Neural progenitor cell (in vitro differentiated cells): ENCODE data around the gene GNLY.

- RAMPAGE, long total RNA: no peak
Observed at GRCh38 chr2:82811466-82811857, 1647.6 kb downstream of the SUCLG1 start.

- RAMPAGE, long total RNA: no peak
Observed at GRCh38 chr2:83370338-83370854, 1088.7 kb downstream of the SUCLG1 start.

GRCh38 chr2:84938553-84938968 is 32.4 kb upstream of the KCMF1 start:
- RAMPAGE, long total RNA: no peak

GRCh38 chr2:84969024-84969390 is 2.0 kb upstream of the KCMF1 start:
- RAMPAGE, long total RNA: no peak

DNA sequence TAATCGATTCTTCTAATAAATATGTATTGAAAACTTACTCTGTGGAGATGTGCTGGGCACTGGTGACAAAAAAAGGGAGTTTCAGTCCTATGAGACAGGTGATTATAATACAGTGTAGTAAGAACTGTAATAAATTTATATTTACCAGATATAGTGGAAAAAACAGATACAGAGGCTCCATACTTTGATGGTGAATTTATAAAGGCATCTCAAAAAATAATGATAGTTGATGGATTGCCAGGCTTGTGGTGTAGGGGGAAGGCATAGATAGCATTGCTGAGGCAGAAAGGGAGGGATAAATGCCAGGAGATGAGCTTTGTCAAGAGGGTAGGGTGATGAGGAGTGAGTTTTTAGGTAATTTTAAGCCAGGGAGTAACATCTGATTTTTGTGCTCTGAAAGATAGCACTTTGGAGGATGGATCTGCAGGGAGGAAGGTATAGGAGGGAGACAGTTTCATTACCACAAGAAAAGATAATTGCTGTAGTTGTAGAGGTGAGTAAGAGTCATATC is 18.2 kb downstream of the KCMF1 start:
- RAMPAGE, long total RNA: no peak

DNA sequence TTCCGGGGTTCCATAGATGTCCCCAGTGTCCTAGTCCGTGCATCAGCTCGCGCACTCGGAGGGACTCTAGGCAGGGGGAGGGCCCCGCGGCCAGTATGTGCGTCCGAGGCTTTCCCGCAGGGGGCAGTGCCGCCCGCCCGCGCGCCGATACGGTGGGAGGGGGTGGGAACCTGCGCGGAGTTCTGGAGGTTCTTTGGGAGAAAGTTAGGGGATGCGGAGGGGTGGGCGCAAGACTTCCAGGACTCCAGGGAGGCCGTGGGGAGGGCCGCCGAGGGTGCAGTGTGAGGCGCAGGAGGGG is 355 bp upstream of the TCF7L1 start:
- RAMPAGE, long total RNA: no peak

DNA sequence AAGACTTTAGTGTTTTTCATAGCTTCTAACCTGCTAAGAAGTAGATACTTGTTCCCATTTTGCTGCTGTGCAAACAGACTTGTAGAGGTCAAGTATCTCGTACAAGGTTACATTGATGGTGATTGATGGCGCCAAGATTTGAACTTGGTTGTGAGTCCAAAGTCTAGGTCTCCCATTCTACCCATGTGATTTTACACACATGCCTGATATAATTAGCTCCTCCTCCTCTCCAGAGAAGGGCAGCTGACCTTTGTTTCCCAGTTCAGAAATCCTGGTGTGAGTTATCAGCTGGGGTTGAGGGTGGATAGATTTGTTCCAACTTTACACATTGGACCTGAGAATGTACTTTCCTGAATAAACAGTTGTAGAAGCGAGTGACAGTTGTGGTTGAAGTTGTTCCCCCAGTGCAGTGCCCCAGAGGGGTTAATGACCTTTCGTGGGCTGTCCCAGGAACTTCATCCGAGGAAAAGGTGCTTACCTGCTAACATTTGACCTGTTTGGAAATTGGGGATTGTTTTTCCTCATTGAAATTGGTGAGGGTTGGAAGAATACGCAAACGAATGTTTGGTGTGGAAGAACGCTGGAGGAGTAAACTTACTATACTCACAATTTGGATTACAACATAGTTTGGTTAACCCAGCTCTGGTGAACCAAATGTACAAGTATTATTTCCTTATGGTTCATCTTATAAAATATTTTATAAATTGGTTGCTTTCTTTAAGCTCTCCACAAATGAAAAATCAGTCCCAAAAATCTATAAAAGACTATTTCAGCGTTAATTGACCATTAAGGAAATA is 10.5 kb downstream of the TCF7L1 start:
- RAMPAGE, long total RNA: no peak

GRCh38 chr2:85274216-85274591 is 53.6 kb downstream of the TGOLN2 start:
- RAMPAGE, long total RNA: no peak

GRCh38 chr2:85276441-85276894 is 51.3 kb downstream of the TGOLN2 start:
- RAMPAGE, long total RNA: no peak

GRCh38 chr2:85349221-85349776 is 5.0 kb downstream of the RETSAT start:
- RAMPAGE, long total RNA: no peak

DNA sequence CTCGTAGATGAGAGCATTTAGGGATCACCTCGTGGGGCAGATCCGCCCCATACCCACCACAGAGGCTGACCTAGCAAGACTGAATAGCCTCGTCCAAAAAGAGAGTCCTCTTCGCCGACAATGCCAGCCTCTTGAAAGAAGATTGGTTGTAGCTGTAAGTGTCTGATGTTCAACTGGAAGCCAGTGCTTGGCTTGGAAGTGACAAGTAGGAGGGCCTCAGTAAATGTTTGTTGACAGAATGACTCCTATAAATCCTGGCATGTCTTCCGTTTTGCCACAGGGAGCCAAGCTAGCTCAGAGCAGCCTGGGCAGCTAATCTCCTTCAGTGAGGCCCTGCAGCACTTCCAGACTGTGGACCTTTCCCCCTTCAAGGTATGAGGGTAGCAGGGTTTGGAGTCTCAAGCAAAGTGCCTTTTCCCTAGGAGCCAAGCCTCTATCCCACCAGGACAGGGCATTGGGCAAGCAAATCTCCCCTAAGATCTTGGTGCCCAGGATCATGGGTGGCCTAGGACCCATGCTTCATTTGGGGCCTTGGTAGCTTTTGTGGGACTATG is 15.0 kb downstream of the ELMOD3 start:
- RAMPAGE, long total RNA: no peak

- RAMPAGE, long total RNA: no peak
Observed at GRCh38 chr2:85396558-85397501, 13.3 kb downstream of the CAPG start.

DNA sequence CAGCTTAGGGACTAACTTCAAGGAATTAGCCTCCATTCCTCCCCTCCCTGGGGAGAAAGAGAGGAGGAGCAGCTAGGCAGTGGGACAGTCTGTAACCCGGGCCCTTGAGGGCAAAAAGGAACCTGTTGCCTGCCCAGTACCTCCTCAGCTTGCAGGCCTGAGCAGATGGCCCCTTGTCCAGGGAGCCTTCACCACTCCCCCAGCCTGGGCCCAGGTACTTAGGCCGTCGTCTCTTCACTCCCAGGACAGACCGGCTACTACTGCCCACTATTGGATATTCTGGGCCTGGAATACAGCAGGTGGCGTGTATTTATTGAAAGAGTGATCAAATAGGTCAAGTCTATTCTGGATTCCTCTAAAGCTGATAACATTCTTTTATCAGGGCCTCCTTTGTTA is 20.2 kb downstream of the SH2D6 start:
- RAMPAGE, long total RNA: no peak

DNA sequence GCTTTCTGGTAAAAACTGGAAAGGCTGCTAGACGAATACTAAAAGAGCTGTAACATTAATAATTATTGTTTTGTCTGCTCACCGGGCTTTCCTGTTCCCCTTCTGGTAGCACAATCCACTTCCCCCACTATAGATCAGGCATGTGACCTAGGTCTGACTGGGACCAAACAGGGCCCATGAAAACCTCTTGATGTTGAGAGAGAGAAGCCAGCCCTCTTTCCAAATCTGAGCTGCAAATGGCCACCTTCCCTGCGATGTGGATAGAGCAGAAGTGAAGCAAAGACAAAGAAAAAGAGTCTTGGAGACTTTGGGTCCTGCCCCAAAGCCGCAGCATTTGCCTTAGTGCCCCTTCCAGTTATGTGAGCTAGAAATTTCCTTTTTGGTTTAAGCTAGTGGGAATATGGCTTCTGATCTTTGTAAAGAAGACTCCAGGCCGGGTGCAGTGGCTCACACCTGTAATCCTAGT is 23.4 kb downstream of the SH2D6 start:
- RAMPAGE, long total RNA: no peak

DNA sequence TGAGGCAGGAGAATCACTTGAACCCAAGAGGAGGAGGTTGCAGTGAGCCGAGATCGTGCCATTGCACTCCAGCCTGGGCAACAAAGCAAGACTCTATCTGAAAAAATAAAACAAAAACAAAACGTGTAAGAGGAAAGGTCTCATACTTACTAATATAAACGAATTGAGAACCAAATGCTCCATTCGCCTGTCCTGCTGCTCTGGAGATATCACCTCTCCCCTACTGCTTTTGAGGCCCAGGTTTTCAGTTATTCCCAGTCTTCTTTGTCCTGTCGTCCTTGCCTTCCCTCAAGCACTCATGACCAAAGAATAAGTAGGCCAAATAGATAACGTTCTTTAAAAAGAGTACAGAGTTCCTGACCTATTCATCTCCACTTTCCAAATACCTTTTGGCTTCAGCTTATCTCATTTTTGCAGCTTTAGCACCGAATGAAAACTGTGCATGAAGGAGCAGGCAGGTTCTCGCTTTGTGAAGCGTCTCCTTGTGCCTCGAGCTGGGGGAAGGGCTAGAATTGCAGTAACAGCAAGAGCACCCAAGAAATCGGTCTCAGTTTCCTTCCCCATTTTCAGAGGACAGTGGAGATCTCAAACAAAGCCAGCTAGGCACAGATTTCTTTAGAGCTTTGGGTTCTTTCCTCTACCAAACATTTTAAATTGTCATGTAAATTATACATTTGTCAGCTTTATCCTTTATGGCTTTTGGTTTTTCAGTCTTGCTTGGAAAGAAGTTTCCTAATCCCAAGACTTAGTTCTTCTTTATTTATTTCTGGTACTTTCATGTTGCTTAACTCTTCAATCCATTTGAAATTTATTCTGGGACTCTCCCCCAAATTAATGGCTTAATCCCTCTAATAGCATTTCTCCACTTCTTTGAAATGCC is 38.8 kb upstream of the MAT2A start:
- RAMPAGE, long total RNA: no peak

DNA sequence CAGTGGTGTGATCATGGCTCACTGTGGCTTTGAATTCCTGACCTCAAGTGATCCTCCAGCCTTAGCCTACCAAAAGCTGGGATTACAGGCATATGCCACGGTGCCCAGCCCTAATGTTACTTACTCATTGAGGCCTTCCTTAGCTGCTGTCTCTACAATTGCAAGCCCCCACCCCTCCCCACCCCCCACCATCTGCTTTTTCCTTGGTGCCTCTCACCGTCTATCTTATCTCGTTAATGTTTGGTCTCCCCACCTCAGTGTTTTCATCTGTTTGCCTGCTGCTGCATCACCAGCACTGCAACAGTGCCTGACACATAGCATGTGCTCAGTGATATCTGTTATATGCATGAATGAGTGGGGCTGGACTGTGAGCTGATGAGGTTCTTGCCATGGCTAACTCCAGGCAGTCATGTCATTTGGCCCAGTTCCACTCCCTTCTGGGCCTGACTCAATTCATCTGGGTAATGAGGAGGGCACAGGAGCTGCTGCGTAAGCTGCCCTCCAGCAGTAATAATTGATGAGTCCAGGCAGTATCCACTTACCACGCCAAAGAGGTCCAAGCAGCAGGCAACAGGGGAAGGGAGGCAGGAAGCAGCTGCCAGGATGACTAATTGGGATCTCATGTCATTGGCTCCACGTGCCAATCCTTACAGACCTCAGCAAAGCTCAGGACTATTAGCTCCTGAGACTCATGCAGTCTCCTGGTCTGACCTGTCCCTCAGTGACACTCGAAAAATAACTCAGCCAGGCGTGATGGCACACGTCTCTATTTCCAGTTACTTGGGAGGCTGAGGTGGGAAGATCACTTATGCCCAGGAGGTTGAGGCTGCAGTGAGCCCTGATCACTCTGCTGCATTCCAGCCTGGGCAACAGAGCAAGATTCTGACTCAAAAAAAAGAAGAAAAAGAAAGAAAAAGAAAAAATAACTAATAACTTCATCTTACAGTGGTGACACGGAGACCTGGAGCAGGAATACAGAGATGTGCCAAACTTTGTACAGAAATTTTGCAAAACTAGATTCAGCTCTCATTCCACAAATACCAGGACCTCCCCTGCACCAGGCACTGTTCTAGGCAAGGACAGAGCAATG is 34.1 kb upstream of the MAT2A start:
- RAMPAGE, long total RNA: no peak

GRCh38 chr2:85558767-85559302 is 2.5 kb downstream of the GGCX start:
- RAMPAGE, long total RNA: no peak

DNA sequence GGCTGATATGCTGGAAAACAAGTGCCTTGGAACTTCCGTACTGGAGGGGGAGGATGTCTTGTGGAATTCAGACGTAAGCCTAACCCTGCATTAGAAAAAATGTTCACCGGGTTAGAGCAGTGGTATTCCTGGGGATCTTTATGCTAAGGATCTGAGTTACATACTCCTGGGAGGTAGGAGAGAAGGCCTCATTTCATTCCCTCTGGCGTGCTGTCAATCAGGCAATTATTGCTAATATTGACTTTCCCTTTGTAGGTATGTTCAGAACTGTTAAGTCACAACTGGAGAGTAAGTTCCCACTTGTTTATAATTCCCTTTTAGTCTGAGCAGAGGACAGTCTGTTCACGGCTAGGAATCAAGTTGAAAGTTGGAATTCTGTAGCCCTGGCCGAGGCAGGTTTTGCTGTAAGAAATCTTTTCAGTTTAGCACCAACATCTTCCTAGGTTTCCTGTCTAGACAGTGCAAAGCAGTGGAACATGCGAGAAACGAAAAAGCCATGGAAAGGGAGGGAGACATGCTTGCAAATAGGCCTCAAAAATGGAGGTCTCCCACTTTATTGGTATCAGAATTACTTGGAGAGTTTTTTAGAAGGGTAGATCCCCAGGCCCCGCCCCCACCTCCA is 4.0 kb downstream of the C2orf68 start:
- RAMPAGE, long total RNA: no peak

DNA sequence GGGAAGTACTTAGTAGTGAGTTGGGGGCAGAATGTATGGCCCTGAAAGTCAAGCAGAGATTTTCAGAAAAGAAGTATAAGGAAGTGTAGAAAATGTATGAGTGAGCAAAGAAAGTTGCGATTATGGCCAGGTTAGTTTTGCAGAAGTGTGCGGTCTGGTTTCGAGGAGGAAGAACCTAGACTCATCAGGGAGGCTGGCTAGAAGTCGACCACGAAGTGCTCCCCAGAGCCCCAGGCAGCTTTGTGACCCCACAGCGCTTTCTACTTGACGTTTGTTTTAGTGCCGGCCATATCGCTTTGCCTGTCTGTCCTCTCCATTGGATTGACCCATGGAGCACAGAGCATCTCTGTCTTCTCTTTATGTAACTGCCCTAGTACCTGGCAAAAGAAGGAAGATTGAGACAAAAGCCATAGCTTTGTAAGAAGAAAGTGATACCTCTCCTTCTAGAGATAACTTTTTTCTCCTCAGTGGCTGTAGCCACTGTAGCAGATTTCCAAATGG is 19.8 kb downstream of the SFTPB start:
- RAMPAGE, long total RNA: no peak

GRCh38 chr2:85693947-85694684 is at the start of gene GNLY:
GNLY (plus strand) TSS chr2:85694358.
- RAMPAGE, long total RNA: no peak